Mesothelial cell of epicardium (in vitro differentiated cells): ENCODE measurements around the genes MLLT6, FBXL20, MED1 and NEUROD2.

GRCh38 chr17:38704765-38705801 lies at the start of gene MLLT6:
Gene MLLT6 (plus strand): TSS chr17:38705273.
- PRO-cap = bidirectional peak, plus-strand start at chr17:38705058, minus-strand start at chr17:38705040; bidirectional peak, plus-strand start at chr17:38705170, minus-strand start at chr17:38705139

- PRO-cap = no peak
Observed at GRCh38 chr17:38716260-38716936, 11.3 kb downstream of the MLLT6 start.

DNA sequence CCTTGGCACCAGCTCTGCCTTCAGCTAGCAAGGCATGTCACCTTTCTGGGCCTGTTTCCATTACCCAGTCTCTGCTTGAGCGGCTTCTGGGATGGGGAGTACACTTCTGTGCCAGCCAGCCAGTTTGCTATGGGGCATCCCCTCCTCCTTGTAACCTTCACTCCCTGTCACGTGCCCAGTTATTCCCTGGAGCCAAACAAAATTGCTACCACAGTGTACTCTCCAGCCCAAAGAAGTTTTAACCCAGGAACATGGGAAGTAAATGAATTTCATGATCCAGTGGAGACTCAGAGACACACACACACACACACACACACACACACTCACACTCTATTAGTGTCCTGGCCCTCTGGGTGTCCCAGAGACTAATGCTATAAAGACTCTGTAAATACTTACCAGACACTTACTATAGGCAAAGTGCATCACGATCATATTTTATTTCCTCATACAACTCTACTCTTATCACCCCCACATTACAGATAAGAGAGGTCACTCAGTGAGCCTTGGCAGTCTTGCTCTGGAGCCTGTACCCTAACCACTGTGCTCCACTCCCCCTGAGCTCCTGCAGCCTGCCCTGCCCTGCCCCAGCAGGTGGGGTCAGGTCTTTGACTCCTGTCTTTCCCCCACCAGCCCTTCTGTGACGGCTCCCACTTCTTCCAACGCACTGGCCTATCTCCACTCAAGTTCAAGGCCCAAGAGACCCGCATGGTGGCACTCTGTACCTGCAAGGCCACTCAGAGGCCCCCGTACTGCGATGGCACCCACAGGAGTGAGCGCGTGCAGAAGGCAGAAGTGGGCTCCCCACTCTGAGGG lies 2.7 kb downstream of the CISD3 start:
- PRO-cap = no peak

DNA sequence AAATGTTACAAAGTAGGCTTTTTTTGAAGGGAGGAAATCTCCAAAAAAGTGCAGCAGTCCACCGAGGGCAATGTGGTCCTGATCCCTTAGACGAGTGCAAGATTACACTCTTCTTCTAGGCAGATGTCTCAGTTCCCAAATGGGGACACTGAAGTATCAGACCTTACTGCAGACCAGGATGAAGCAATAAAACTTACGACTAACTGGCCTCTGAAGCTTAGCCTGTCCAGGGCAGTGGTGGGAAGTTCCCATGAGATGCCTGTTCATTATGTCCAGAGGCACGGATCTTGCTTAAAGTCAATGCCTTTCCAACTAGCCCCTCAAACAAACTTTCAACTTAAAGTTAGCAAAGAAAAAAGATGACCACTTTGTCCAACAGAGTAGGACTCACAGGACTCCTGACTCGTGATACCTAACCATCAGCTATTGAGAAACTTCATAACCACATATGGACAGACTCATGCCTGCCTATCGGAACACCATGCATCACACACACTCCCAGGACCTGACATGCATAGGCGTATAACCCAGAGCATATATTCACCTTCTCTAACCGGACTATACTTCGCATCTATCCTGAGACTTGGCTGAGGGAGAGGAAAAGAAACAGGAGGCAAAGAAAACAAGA lies 2.4 kb downstream of the PIP4K2B start:
- PRO-cap = no peak

DNA sequence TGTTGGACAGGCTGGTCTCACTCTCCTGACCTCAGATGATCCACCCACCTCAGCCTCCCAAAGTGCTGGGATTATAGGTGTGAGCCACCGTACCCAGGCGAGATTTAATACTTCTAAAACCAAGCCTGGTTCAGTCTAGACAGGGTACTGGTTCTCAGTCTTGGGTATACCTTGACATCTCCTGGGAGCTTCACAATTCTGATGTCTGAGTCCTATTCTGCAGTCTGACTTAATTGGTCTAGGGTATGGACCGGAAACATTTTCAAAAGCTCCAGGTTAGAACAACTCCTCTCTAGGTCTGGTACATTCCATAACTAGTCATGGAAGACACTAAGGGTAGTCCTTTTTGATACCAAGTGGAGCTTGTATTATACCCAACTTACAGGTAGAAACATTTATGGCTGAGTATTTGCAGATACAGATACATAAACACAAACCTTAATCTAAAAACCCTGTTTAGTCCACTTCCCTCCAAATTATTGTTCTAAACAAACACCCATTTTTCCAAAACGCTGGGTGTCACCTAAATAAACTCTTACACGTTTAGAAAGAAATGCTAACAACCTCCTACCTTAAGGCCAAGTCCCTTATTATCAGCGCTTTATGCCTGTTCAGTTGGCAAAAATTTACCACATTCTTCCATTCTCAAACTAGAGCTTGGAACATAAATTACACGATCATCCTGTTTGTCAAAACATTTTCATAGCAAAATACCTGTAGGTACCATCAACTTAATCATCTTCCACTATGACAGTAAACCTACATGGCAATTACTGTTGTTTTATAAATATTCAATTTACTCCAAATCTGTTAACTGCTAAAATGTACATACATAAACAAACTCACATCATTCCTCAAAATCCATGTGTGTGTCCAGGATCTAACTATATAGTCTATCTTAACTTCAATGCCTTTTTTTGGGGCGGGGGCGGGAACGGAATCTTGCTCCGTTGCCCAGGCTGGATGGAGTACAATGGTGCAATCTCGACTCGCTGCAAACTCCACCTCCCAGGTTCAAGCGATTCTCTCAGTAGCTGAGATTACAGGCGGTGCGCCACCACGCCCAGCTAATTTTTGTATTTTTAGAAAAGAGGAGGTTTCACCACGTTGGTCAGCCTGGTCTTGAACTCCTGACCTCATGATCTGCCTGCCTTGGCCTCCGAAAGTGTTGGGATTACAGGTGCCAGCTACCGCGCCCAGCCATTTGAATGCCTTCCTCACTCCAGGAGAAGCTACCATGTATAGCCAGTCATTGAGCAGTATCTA lies 4.7 kb downstream of the RPL23 start:
- PRO-cap = no peak

- PRO-cap = no peak
Observed at GRCh38 chr17:38850624-38851201, 2.8 kb downstream of the RPL23 start.

DNA sequence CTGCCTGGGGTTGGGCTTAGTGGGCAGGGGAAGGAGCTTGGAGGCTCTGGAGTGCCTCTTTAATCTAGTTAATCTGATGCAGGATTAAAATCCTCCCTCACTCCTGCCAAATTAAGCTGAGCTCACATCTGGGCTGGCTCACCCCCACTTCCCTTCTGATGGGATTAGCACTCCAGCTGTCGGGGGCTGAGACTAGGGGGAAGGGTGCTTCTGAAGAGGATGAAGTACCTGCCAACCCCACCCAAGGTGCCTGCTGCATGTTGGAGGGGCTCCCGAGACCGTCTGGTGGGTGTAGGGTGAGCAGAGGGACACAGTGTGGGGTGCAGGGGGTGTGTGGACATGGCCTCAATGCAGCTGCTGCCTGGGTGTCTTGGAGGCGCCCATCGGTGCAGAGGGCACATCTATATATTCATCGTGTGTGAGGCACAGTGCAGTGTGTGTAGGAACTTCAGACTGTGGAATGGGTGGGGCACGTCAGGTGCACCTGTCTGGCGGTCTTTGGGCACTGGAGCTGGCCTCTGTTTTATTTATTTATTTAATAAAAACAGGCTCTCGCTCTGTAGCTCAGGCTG lies 16.6 kb downstream of the LASP1 start:
- PRO-cap = no peak

- PRO-cap = no peak
Observed at GRCh38 chr17:38923871-38924247, 43.3 kb downstream of the FBXO47 start.

- PRO-cap = no peak
Observed at GRCh38 chr17:39131734-39132288, 19.6 kb downstream of the PLXDC1 start.

DNA sequence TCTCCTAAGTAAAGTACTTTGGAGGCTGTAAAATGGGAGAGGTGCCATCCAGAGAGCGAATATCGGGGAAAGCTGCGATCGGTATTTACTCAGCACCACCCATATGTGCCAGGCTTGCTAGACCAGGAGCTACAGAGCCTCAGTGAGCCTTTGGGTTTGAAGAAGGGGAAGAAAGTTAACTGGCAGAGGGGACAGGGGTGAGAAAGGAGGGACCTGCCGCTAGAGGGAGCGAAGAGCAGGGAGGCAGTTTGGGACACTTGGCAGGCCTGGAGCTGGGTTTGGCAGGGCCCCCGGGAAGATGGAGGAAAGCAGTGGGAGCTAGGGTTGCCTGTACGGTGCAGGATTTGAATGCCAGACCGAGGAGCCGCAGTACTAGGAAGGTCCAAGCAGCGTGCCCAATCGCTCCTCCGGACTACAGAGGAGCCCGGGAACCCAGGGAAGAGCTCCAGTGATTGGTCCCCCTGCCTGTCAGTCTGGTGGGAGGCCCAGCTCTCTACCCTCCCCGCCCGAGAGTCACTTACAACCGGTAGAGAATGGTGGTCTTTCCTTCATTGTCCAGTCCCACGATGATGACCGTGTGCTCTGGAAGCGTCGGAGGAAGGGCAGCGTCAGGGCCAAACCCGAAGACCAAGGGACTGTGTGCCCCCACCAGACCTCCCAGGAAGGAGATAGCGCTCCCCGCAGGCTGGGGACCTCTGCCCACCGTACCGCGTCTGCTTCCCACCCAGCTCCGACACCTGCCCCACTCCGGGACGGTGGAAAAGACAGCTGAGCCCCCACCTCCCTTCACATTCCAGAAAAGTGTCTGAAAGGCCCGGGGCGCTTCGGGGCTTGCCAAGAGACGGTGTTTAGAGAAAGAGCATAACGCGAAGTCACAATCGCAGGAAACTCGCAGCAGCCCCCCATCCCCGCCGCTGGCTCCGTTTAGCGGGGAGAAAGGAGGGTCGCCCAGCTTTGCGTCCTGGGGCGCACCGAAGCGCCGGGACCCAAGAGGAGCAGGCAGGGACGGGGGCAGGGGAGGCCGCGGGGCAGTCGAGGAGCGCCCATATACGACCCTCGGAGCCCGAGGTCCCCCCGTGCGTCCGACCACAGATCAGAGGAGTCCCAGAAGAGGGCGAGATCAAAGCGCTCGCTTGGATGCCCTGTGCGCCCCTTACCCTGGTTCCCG lies 1.0 kb downstream of the ARL5C start:
- PRO-cap = no peak

- PRO-cap = no peak
Observed at GRCh38 chr17:39209528-39210533, 9.7 kb downstream of the RPL19 start.

DNA sequence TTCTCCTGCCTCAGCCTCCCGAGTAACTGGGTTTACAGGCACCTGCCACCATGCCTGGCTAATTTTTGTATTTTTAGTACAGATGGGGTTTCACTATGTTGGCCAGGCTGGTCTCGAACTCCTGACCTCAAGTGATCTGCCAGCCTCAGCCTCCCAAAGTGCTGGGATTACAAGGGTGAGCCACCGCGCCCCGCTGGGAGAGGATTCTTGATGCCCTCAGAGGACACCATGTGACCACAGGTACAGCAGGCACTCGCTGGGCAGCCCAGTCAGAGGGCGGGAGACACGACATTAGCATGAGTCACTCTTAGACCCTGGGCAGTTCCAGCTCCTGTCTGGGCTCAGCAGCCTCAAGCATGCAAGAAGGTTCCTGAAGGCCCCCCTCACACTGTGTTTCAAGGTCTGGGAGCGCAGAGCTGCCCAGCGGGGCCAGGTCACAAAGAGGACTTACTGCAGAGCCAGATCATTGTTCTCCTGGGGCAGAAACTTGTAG lies 11.9 kb downstream of the STAC2 start:
- PRO-cap = no peak

GRCh38 chr17:39217776-39218303 lies 7.9 kb downstream of the STAC2 start:
- PRO-cap = no peak

DNA sequence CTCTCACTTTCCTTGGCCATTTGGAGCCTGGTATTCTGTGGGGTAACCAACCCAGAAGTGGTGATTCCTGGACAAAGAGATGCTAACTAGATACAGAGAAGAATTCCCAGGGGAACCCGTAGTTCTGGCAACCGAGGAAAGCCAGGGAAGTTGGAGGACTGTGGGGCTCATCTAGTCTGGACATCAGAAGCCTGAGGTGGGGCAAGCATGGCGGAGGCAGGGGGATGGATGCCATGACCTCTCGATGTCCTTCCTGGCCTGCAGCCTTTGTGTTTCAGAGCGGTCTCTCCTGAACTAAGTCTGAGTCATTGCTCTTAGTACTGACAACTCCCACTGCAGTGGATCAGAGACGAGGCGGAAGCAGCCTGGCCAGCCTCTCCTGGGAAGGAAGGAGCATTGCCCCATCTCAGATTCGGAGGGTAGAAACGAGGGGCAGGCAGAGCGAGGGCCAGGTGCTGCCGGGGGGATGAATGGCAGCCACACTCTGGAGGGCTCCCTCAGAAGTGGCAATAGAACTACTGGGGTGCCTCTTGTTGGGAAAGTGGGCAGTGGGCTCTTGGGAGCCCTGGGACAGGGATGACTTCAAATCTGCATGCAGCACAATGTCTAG lies 3.5 kb upstream of the STAC2 start:
- PRO-cap = no peak

DNA sequence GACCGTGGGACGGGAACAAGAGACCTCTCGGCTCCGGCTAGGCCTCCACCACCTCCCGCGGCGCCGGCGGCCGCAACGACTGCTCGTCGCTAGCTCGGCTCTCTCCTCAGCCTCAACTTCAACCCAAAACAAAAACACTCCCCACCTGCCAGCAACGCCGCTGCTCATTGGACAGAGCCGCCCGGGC lies at the start of gene FBXL20:
TSS of gene FBXL20 (minus strand) at position 106 of the 187 bp plus-strand sequence.
- PRO-cap = bidirectional peak, plus-strand start outside the sequence, minus-strand start at position 81 of the sequence

DNA sequence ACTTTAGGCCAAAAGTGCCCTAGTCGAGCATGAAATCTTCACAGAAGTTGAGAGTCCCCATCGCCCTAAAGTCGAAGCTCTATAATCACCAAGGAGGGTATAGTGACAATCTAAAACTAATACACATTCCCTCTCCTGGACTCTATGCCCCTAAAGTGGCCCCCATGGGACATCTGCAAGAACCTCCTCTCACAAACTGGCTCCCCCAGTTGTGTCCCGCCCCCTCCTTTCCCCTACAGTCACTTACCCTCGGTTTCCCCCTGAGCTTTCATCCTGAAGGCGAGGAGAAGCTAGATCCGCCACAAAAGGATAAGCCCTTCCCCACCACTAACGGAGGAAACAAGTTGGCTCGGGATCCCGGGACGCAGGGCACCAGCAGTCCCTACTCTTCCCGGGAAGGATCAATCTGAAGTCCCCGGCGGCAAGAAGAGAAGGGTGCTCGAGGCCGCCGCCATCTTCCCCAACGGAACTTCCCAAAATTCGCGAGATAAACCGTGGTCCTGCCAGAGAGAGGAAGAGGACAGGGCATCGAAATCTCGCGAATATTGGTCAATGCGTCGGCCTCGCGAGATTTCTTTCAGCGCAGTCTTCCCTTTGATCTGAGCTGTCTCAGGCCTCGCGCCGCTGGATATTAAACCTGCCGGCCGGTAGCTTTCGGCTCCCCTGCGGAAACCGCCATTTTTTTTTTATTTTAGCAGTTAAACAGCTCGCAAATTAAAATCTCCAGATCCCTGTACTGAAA lies at the start of gene MED1:
TSS of gene MED1 (minus strand) at position 473 of the 742 bp plus-strand sequence.
- PRO-cap = bidirectional peak, plus-strand start at position 616 of the sequence, minus-strand start at position 472 of the sequence

DNA sequence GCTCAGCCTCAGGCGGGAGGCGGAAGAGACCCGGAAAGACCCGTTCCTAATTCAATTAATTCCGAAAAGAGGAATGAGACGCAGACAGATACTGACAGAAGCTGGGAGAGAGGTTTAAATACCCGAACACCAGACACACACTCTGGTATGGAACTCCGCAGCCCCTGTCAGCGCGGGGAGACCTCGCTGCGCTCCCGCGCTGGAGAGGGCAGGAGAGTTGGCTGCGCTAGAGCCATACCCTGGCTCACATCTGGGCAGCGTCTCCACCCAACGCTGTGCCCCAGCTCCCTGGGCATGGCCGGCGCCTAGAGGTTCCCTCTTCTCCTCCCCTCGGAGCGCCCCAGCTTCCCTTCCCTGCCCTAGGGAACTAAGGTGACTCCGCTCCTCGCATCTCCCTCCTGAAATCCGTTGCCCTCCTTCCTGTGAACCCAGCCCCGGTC lies 8.0 kb downstream of the NEUROD2 start:
- PRO-cap = no peak

DNA sequence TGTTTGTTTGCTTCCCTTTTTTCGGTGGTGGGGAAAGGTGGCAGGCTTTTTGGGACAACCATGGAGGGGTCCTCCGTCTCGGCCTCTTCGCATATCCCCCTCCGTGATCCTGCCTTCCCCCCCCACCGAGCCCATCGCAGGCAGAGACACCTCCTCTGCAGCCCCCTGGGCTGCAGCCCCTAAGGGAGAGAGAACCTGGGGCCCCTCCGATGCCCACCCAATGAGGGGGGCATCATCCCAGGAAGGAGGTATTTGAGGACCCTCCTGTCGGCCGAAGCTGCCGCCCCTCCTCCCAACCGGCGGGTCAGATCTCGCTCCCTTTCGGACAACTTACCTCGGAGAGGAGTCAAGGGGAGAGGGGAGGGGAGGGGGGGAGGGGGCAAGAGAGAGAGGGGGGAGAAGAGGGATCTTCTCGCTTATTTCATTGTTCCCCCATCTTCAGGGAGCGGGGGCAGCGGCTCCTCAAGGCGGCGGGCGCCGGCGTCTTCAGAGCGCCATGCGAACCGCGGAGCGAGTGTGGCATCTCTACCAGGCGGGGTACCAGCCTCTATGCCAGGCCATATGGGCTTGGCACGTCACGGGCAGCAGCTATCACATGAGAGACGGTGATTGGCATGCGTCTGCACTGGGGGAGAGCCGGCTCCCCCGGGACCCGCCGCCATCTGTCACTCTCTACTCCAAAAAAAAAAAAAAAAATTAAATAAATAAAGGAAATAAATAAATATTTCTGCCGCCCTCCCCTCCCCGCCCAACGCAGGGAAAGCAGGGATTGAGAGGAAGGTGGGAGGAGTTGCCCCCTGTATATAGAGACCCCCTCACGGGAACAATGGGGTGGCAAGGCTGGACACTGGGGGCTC lies at the start of gene NEUROD2:
TSS of gene NEUROD2 (minus strand) at position 527 of the 857 bp plus-strand sequence.
- PRO-cap = no peak

GRCh38 chr17:39618471-39619184 lies 8.1 kb upstream of the PPP1R1B start:
- PRO-cap = no peak

DNA sequence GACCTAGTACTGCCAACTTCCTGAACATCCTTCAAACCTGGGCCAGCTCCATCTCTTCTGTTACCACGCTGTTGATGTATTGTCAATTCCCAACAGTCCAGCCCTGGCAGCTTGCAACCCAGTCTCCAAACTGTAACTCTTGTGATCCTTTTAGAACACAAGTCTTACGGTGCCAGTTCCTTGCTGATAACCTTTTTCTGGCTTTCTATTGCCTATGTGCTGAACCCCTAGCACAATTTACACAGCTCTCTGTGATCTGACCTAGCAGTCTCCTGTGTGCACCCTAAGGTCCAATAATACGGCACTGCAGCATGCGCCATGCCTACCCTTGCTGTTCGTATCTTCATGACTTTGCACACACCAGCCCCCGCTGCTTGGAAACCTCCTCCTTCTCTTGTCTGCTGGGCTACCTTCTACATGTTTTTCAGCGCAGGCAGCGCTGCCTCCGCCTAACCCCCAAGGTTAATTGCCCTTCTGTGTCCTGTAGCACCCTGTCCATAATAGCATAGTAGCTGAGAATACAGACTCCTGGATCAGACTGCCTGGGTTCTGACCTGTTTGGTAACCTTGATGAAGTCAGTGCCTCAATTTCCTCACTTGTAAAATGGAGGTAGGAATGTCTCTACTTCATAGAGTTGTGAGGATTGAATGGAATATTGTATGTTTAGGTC lies 1.3 kb downstream of the STARD3 start:
- PRO-cap = no peak